ENCODE data around the genes ESM1 and DDX4.

GRCh38 chr5:52881668-52882134, 94.0 kb downstream of the ITGA1 start:
- PRO-cap = no peak
- RAMPAGE, long total RNA, 4 experiments = no peak in any of the 4 experiments

DNA sequence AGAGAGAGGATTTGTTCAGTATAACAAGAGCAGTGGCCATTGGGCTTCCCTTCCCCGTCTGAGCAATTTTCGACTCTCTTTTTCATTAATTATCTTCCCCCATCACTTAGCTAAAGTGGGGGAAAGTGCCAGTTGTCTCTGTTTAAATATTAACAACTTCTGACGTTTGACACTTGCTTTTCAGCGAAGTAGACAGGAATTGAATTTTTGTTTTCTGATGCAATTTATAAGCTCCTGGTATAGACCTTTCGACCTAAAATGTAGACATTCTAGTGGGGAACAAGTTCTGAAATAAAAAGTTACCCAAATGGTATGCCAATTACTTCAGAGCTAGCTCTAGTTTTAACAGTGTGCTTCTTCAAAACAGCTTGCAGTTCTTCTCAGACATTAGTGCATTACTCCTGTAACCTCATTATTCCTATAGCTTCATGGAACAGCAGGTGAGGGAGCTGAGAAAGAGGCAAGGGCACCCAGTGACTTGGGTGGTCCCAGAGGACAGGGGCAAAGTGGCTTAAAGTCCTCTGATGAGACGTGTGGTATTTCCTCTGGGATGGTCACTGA, 100.7 kb upstream of the ITGA2 start:
- PRO-cap = no peak
- RAMPAGE, long total RNA, 4 experiments = no peak in any of the 4 experiments

- PRO-cap = no peak
- RAMPAGE, long total RNA, 4 experiments = no peak in any of the 4 experiments
Measured at GRCh38 chr5:52895069-52895658, 94.0 kb upstream of the ITGA2 start.

- PRO-cap = no peak
- RAMPAGE, long total RNA, 4 experiments = no peak in any of the 4 experiments
Measured at GRCh38 chr5:52907682-52908125, 81.4 kb upstream of the ITGA2 start.

DNA sequence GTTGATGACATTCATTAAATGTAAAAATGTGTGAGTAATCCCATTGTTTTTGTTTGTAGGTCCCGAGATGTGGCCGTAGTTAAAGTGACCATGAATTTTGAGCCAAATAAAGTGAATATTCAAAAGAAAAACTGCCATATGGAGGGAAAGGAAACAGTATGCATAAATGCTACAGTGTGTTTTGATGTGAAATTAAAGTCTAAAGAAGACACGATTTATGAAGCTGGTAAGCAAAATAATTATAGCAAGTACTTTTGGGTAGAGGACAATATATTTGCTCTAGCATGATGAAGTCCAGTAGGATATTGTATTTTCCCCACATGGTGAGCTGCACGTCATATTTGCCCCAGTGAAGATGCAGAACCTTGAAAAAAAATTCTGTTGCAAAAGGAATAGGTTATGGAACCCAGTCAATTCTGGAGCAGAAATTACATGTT, 70.5 kb upstream of the ITGA2 start:
- PRO-cap = no peak
- RAMPAGE, long total RNA, 4 experiments = no peak in any of the 4 experiments

GRCh38 chr5:54050755-54051298, 259.5 kb downstream of the ARL15 start:
- PRO-cap = no peak
- RAMPAGE, long total RNA, 4 experiments = no peak in any of the 4 experiments

GRCh38 chr5:54220566-54220963, 89.8 kb downstream of the ARL15 start:
- PRO-cap = no peak
- RAMPAGE, long total RNA, 4 experiments = no peak in any of the 4 experiments

DNA sequence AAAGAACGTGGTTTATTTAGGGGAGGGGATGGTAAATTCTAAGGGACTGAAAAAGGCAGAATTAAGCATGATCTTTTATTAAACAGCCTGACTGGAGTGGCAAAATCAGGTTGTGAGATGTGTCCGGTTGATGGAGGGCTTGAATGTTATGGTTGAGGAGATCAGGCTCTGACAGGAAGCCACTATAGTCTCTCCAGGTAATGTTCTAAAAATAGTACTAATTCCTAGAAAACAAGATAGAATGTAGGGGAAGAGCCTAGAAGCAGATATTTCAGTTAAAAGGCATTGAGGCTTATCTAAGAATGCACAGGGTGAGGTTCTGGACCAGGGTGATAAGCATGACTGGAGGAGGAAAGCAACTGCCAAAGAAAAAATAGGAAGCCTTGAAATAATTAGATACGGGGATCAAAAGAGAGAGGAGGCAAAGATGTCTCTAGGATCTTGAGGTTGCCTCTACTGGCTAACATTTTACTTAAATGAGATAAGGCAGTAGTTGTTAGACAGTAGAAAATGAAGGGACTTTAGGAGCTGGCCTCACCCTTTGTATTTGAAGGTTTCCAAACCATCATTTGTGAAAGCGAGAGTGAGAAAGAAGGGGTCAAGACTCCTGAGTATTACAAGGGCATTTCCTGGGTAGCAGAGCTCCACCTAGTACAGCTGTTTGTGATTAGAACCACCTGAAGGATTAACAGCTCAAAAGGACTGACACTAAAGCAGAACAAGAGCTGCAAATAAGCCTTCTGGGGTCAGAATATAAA, 15.3 kb upstream of the ARL15 start:
- PRO-cap = no peak
- RAMPAGE, long total RNA, 4 experiments = no peak in any of the 4 experiments

DNA sequence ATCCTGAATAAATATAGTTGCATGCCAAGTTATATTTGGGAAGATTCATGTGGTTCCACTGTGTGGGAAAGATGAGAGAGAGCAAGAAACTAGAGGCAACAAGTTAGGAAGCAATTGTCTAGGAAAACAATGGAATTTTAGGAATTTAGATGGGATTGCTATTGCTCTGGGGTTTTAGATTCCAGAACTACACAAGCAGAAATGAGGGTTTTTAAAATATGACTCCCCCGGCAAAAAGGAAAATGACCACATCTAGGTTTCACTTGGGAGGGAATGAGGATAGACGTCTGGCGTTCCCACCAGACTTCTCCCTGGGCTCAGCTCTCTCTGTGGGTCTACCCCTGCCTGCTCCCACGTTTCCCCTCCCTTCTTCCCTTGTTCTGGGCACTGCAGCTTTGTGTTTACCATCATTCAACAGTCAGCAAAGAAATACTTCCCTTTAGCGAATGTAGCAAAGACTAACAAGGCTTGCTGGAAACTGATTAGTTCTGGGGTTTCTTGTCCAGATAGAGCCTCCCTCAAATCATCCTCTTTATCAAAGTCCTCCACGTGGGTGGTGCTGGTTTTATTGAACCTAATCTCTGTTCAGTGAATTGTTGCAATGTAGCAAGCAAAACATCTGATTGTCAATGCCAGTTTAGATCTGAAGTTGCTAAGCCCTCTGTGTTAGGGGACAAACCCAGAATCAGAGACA, 63.8 kb downstream of the SNX18 start:
- PRO-cap = no peak
- RAMPAGE, long total RNA, 4 experiments = no peak in any of the 4 experiments

DNA sequence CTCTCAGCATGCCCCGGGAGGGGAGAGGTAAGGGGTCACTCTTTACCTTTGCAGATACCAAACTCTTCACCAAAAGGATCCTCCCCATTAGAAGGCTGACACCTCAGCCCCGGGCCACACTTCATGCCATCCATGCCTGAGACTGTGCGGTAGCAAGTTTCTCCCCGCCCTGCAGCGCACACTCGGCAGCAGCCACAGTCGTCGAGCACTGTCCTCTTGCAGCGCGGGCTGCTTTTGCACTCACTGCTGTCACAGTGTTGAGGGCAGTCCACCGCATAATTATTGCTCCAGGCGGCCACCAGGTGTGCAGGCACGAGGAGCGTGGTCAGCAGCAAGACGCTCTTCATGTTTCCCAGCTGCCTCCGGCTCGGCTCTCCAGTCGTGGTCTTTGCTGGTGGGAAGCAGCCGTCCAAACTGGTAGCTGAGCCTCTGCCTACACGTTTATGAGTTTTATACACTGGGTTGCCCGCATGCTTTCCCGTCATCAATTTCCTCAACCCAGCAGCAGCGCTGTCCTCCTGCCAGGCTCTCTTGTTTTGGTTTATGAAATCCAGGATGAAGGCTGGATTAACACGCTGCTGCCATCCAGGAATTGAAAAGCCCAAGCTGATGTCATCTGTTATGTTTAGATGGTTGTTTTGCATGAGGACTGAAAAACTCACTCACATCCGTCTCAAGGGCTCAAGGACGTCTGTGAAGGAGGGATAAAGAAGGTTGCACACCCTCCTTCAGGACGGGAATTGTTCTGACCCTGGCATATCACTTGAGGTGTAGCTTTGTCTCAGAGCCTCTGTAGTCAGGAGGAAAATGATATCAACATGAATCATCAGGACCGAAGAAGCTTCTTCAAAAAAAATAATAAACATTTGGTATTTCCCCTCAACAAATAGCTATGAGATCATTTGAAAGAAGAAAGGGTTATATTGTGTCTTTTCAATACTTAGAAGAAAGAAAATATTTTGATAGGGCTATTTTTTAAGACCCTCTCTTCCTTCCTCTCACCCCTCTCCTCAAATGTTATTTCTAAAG, at the start of gene ESM1:
TSS of gene ESM1 (minus strand) at position 423 of the 1,029 bp plus-strand sequence.
- PRO-cap = no peak
- RAMPAGE, long total RNA, 4 experiments = start-site peak on the minus strand in 1 of 4 experiments, centred at position 426 of the sequence, 6 reads per replicate

DNA sequence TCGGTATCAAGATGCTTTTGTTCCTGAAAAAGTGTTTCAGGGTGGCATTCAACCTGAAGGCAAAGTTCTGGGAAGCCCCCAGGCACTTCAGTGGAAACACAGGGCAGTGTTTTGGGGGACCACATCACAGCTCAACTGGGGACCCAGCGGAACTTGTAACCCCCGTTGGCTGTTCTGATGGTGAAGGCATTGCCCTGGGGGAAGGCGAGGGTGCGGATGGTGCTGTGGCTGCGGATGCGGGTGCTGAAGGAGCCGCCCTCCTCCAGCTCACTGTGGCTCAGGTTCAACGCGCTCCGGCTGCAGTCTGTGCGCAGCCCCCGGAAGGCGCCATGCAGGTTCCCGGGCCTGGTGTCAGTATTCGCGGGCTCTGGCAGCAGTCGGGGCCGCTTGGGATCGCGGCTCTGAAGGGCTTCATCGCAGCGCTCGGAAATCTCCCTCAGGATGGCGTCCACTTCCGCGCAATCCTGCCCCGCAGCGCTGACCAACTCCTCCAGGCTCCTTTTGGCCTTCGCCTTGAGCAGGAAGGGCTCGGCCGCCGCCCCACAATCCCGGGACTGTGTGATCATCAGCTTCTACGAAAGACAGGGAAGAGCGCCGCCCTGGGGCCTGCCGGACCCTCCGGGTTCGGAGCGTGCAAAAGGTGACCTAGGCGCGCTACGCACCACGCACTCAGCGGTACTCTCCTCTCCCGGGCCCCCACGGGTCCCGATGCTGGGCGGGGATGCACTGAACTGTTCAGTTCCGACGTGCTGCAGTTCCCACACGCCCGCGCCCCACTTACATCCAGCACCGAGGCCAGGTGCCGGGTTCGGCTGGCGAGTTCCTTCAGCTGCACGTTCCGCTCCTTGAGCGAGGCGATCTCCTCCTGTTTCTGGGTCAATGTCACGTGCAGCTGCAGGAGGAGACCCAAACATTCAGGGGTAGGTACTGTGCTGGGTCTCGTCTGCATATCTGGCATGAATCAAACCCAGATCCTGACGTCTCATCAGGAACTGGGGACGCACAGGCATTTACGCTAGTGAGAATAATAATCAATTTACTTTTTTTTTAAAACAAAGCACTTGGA, 6.5 kb downstream of the MCIDAS start:
- PRO-cap = no peak
- RAMPAGE, long total RNA, 4 experiments = no peak in any of the 4 experiments

- PRO-cap = no peak
- RAMPAGE, long total RNA, 4 experiments = no peak in any of the 4 experiments
Measured at GRCh38 chr5:55431509-55432371, 103.0 kb downstream of the PLPP1 start.

- PRO-cap = no peak
- RAMPAGE, long total RNA, 4 experiments = no peak in any of the 4 experiments
Measured at GRCh38 chr5:55535583-55535961, 808 bp upstream of the PLPP1 start.

GRCh38 chr5:55621087-55621560, 86.4 kb upstream of the PLPP1 start:
- PRO-cap = no peak
- RAMPAGE, long total RNA, 4 experiments = no peak in any of the 4 experiments

GRCh38 chr5:55737717-55738152, at the start of gene DDX4:
Gene DDX4 (plus strand): TSS chr5:55738061.
- PRO-cap = no peak
- RAMPAGE, long total RNA, 4 experiments = no peak in any of the 4 experiments

DNA sequence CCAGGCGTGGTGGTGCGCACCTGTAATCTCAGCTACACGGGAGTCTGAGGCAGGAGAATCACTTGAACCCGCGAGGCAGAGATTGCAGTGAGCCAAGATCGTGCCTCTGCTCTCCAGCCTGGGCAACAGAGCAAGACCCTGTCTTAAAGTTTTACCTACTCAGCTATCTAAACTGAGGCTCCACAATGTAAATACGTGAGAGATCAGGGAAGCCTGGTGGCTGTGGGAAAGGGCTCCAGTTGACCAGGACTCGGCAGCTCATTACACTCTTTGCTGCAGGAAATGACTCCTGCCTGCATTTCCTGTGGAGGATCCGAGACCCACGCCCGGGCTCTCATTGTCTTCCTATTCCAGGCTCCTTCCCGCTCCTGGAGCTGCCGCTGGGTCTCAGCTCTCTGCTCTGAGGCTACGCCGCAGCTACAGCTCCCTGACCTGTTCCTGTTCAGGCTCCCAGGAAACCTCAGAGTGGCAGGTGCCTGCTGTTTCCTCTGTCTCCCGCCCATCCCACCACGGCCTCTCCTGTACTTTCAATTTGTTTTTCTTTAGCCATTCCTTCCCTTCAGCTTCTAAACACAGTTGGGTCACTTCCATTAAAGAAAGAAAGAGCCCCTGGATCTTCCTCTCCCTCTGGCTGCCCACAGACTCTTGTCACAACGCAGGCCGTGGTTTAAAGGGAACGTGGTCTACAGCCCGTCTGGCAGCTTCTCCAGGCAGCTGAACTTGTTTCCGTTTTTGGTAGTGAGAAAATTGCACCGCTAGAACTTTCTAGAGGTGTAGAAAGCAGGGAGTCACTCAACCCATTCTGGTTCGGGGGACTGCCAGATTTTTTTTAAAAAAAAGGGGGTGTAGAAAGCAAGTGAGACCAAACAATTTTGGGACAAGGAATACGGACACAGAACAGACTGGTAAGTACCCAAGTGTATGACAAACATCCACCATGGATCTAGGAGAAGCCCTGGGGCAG, 71.5 kb downstream of the IL6ST start:
- PRO-cap = no peak
- RAMPAGE, long total RNA, 4 experiments = no peak in any of the 4 experiments

DNA sequence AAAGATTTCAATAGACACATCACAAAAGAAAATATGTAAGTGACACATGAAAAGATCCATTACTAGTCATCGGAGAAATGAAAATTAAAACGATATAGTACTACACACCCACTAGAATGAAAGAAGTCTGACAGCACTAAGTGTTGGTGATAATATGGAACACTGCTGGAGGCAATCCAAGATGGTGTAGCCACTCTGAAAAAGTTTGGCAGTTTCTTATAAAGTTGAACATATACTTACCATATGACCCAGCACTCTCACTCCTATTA, 48.7 kb downstream of the IL6ST start:
- PRO-cap = no peak
- RAMPAGE, long total RNA, 4 experiments = no peak in any of the 4 experiments

DNA sequence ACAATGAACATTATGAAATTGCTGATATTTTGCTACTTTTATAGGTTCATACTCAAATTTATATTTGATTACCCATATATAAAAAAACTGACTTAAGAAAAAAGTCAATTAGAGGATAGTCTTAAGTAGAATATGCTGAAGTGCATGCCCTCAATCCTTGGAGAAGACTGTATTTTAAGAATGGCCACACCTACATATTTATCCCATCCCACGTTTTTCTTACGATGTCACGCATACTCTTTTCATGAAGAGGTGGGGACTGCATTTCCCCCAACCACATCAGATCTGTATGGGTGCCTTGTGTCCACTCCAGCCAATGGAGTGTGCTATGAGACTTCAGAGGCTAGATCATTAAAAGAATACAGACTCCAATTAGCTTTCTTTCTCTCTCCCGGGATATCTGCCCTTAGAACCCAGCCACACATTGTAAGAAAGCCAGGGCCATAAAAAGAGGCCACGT, 21.7 kb downstream of the IL6ST start:
- PRO-cap = no peak
- RAMPAGE, long total RNA, 4 experiments = no peak in any of the 4 experiments

DNA sequence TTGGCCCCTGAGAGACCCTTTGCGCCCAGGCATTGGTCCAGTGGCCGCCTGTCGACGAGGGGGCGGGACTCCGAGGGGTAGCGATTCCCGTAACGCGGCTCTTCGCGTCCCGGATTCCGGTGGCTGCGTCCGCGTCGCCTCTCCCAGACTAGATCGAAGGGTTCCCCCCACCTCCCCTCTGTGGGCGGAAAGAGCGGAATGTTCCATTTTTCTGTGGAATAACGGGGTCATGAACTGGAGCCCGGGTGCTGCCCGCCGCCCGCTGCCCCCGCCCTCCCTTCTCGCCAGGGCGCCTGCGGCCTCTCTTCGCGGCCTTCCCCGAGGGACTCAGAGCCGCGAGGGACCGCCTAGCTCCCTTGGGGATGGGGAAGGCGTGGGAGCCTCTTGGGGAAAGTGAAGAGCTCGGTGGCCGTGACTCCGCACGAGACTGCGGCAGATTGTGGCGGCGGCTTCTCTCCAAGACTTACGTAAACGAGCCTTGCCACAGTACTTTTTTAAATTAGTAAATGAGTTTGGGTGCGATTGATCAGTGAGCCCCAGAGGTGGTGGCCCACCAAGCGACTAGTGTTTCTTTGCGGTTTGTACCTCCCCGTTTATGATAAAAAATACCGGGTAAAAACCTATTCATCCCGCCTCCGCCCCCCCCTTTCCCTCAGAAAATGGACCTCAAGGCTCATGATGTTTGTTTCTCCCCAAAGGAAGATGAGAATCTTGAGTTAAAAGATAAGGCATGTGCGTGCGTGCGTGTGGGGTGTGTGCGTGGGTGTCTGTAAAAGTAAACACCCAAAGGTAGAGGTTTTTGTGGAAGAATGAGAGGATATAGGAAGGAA, 540 bp upstream of the IL6ST start:
- PRO-cap = bidirectional peak, plus-strand start at position 112 of the sequence, minus-strand start outside the sequence; bidirectional peak, plus-strand start at position 330 of the sequence, minus-strand start at position 329 of the sequence
- RAMPAGE, long total RNA, 4 experiments = no peak in any of the 4 experiments

- PRO-cap = bidirectional peak, plus-strand start at chr5:56481044, minus-strand start at chr5:56480880
- RAMPAGE, long total RNA, 4 experiments = no peak in any of the 4 experiments
Measured at GRCh38 chr5:56480598-56481172, 247.6 kb upstream of the ANKRD55 start.